SJSA1 (cell line): ENCODE data around the gene TNFSF8.

GRCh38 chr9:114177594-114178129, 22.3 kb downstream of the COL27A1 start:
- RAMPAGE, long total RNA, result no peak

DNA sequence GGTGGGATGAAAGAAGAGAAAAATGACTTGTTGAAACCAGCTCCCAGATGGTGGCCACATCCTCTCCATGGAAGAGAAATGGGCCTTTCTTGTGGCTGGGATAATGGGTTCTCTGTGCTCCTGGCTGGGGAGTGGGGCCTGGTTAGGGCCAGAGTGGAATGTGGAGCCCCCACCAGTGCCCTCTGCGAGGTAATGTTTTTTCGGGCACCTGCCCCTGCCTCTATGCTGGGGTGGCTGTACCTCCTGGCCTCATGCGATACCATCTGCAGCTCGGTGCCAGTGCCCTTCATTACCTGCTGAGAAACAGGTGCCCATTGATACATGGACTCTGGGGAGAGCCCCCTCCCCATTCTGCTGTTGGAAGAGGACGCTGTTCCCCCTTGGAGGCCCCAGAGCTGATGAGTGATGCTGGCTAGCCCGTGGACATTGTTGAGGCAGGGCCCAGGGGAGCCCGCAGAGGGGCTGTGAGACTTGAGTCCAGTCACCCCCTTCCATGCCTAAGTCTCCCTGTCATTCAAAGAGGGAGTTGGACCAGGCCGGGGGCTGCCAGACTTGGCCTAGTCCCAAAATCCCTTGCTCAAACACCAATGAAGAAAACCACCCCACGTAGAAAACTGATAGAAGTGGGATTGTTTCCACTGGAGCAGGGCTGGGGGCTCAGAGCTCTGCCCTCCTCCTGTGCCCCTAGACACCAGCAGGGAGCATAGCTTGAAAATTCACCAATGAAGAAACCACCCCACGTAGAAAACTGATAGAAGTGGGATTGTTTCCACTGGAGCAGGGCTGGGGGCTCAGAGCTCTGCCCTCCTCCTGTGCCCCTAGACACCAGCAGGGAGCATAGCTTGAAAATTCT, 55.1 kb upstream of the ORM1 start:
- RAMPAGE, long total RNA, result no peak

- RAMPAGE, long total RNA, result no peak
Observed at GRCh38 chr9:114377068-114377640, 10.6 kb downstream of the AKNA start.

DNA sequence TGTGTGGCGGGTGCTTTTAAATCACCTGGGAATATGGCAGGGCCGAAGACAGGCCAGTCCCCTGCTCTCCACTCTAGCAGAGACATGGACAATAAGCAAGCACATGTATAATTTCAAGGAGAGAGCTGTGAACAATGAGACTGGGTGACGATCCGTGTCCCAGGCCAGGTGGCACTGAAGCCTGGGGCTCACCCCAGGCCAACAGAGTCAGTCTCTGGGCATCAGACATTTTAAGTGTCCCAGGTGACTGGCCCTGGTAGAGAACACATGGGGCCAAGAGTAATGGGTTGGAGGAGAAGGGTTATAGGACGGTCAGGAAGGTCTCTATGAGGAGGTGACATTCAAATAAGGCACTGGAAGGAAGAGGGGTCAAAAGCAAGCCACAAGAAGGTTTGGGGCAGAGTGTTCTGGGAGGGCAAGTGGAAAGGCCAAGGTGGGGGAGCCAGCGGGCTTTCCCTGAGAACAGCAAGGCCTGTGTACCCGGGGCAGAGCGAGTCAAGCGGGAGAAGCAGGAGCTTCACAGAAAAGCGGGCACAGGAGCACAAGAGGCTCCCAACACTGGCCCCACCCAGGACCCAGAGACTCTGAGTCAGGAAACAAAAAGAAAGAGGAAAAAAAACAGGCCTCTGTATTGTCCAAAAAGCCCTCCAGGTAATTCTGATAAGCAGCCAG, 1.1 kb upstream of the AKNA start:
- RAMPAGE, long total RNA, result no peak

GRCh38 chr9:114503522-114504103, 1.7 kb downstream of the WHRN start:
- RAMPAGE, long total RNA, result no peak

- RAMPAGE, long total RNA, result no peak
Observed at GRCh38 chr9:114551959-114552571, 35.5 kb upstream of the ATP6V1G1 start.

DNA sequence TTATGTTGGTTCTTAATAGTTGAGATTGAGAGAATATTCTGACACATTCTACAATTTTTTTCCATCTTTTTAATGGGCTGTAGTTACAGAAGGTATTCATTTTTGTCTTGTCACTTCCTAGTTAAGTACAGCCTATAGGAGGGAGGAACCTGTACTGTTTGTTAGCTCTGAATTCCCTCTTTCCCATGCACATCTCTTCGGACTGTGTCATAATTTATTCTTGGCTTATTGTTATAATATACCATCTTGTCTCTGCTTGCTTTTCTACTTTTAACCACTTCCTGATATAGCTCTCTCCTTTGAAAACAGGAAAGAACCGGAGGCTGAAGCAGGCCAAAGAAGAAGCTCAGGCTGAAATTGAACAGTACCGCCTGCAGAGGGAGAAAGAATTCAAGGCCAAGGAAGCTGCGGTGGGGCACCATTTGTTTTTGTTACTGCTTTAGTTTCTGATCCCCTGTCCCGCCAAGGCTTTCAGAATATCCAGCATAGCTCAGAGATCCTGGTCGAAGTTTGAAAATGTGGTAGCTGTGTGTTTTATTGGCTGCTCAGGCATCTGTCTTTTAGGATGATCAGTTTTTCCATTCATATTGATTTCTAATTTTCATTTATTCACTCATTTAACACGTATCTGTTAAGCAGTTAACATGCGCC, 4.8 kb downstream of the ATP6V1G1 start:
- RAMPAGE, long total RNA, result no peak

- RAMPAGE, long total RNA, result no peak
Observed at GRCh38 chr9:114721325-114722043, 39.5 kb upstream of the TEX48 start.

DNA sequence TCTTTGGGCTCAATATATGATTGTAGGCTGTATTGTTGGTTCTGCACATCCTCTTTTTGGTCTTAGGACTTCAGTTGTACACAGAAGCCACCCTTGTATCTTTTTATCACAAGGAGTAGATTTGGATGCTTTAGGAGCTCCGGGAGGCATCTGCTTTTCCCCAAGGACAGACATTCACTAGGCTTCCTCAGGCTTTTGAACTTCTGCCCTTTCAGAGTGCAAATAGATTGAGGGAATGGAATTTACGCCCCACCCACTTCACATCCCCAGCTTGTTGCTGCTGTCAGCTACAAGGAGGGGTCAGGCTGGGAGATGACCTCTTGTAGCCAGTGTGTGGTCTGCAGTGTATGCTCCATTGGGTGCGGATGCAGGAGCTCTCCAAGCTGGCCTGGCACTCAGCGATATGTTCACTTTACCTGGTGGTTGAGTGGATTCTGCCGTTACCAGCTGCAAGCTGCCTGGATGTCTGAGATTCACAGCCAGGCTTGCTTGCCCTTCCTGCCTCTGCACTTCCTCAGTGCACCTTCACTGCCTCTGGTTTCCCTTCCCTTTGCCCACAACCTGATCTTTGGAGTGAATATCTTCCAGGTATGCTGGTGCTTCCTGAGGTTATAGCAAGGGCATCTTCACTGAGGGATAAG, 6.4 kb downstream of the TNFSF15 start:
- RAMPAGE, long total RNA, result no peak

DNA sequence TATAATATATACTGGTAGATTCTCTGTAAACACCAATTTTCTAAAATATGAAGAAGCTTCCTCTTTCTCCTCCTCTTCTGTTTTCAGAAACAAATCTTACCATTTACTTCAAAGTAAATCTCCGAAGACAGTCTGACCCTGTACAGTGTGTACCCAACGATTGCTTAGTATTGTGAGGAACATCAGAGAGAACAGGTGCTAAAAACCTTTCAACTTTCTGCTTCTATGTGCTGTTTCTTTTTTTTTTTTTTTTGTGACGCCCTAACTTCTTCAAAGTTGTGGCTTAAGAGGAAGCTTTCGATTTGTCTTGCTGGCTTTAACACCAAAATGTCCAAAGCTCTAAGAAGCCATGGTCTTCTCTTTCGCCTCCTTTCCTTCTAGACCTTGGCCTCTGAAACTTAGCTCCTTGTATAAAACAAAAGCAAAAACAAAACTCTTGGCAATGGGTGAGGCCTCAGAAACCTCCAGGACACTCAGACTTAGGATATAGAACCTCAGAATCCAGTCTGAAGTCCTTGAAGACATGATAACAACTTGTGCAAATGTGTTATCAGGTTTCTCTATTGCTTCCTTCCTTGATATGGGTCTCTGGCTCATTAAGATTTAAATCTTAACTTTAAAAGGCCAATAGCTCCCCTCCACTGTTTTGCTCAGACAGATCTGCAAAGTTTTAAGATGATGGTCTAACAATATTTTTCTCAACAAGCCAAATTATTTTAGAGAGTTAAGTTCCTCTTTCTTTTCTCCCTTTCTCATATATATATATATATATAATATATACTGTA, 1.1 kb downstream of the TNFSF8 start:
- RAMPAGE, long total RNA, result no peak

DNA sequence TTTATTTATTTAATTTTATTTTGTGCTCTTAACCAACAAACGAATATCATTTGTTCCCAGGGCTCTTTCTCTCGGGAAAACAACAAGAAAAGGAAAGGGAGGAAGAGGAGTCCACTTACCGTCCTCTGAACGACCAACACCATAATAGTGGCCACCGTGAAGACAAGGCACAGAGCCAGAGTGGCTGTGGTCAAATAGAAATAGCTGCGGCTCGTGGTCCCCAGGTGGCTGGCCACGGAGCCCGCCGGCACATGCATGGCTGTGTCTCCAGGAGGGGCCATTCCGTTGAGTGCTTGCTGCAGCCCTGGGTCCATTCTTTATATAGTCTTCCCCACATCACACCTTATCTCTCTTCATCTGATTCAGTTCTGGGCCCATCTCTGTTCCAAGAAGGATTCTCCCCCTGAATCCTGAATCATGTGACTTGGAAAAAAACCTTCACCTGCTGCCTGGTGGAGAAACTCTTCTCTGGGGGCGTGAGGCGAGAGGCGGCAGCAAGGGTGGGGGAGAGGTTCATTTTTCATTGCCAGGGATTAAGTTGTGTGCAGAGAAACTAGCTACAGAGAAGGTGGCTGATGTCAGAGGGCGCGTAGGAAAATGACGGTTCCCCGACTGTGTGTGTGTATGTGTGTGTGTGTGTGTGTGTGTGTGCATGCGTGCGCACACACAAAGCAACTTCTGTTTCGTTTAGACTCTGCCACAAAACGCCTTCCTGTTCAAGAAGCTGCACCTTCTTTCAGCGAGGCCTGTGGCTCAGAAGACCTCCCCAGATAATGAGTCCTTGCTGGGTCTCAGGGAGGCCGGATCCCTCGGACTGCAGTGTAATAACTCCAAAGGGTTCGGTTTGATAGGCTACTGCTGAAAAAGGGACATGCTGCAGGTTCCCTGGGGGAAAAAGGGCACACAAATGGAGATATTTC, at the start of gene TNFSF8:
TNFSF8 (minus strand) TSS at position 602 of the 920 bp plus-strand sequence.
- RAMPAGE, long total RNA, result no peak

DNA sequence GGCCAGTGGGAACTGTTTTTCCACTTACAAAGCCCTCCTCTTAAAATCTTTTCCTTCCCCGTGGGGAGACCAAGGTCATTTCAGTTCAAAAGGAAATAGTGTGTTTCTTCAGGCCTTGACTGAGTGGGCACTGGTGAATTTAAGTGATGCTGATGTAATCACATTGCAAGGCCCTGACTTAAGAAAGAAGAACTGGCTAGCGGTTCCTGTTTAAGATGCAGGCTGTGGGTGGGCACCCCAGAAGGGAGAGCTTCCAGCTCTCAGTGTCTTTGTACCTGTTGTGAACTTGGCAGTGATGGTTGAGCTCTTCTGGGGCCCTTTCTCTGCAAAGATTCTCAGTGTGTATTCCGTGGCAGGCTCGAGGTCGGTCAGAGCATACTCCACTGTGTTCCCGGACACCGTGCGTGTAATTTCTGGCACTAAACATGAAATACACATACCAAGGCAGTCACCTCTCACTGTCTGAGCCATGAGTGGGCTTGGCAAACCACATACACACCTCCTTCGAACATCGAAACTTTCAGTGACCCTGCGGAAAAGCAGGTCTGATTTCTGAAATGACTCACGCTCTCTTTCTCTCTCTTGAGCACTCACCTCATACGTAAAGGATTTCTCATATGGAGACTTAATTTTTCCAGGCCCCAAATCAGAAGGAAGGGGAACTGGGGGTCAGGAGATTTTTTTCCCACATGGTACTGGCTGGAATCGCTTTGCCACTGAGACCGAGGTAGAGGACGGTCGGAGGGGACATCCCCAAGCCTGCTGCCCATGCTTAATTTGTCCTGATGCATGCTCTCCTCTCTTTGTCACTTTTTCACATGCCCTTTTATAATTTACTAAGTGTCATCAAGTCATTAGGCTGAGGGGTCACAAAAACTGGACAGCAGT, 81.9 kb downstream of the TNC start:
- RAMPAGE, long total RNA, result no peak

- RAMPAGE, long total RNA, result no peak
Observed at GRCh38 chr9:115114842-115115603, 2.9 kb downstream of the TNC start.

GRCh38 chr9:115211796-115212298, 93.9 kb upstream of the TNC start:
- RAMPAGE, long total RNA, result no peak

GRCh38 chr9:115760695-115761176, 392.9 kb upstream of the PAPPA start:
- RAMPAGE, long total RNA, result no peak

GRCh38 chr9:117413094-117413612, 1.7 kb downstream of the ASTN2 start:
- RAMPAGE, long total RNA, result no peak

DNA sequence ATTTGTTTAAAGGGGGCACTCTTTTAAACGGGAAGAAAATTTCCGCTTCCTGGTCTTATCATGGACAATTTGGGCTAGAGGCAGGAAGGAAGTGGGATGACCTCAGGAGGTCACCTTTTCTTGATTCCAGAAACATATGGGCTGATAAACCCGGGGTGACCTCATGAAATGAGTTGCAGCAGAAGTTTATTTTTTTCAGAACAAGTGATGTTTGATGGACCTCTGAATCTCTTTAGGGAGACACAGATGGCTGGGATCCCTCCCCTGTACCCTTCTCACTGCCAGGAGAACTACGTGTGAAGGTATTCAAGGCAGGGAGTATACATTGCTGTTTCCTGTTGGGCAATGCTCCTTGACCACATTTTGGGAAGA, 11.3 kb downstream of the TLR4 start:
- RAMPAGE, long total RNA, result no peak

DNA sequence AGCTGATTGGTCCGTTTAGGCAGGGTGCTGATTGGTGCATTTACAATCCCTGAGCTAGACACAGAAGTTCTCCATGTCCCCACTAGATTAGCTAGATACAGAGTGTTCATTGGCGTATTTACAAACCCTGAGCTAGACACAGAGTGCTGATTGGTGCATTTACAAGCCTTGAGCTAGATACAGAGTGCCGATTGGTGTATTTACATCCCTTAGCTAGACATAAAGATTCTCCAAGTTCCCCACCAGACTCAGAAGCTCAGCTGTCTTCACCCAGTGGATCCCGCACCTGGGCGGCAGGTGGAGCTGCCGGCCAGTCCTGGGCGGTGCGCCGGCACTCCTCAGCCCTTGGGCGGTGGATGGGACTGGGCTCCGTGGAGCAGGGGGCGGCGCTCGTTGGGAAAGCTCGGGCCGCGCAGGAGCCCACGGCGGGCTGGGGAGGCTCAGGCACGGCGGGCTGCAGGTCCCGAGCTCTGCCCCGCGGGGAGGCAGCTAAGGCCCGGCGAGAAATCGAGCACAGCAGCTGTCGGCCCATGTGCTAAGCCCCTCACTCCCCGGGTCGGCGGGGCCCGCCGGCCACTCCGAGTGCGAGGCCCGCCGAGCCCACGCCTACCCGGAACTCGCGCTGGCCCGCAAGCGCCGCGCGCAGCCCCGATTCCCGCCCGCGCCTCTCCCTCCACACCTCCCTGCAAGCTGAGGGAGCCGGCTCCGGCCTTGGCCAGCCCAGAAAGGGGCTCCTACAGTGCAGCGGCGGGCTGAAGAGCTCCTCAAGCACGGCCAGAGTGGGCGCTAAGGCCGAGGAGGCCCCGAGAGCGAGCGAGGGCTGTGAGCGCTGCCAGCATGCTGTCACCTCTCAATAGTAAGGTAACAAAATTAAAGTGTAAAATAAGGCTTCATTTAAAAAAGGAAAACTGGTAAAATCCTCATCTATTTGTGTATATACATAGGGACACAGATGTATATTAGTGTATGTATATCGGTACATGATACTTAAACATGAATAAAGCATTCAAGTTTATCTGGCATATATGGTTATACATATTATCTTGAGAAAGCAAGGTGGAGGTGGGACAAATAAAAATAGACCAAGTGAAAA, 560.0 kb downstream of the BRINP1 start:
- RAMPAGE, long total RNA, result no peak

DNA sequence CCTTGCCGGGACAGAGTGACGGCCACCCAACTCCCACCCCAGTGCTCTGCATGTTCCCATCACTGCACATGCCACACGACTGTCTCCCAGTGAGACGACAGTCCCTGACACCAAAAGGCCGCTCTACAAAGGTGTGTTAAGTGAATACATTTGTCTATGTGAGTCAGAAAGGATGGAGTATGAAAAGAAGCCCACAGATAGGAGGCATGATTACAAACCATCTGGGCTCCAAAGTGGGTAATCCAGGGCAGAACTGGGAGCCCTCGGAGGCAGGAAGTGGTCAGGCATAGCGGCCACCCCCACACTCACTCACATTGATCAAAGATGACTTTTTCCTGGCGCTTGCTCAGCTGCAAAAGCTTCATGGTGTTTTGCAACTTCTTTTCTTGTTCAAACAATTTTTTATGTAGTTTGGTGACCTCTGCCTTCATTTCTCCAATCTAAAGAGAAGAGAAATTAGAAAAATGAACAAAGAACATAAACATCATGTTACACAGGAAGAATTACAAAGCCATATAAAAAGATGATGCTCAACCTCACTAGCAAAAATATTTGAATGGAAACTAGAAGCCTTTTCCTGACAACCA, 185.7 kb downstream of the CDK5RAP2 start:
- RAMPAGE, long total RNA, result no peak

DNA sequence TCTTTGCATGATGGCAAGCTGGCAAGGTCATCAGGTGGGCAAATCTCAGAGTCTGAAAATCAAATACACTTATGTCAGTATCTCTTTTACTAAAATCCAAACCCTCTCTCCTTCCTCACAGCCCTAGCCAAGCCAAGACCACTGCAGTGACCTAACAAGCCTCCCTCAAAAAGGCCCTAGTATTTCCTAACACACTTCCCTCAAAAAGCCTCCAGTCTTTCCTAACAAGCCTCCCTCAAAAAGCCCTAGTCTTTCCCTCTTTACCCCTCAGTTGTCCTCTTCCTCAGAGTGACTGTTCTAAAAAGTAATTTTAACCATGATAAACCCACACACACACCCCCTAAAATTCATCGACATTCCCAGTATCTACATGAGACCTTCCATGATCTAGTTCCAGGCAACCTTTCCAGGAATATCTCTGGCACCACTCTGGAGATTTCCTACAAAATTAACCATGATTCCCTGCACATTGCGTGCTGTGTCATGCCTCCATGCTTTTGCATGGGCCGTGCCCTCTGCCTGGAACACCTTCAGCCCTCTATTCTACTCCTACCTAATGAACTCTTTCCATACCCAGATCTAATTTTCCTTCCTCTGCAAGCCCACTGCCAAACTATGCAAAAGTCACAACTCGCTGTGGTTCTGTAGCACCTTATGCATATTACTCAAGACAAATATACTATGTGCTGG, 139.9 kb downstream of the CDK5RAP2 start:
- RAMPAGE, long total RNA, result no peak